Epithelial cell of prostate (primary cell): ENCODE data around the gene CSE1L.

GRCh38 chr20:47452870-47453845, 48.5 kb upstream of the NCOA3 start:
- RRBS = no CpG with 5 or more reads among the region's 6 CpGs

GRCh38 chr20:47713754-47714442, 71.4 kb downstream of the SULF2 start:
- RRBS = no CpG with 5 or more reads among the region's 27 CpGs

GRCh38 chr20:47727230-47728704, 57.5 kb downstream of the SULF2 start:
- RRBS = no CpG with 5 or more reads among the region's 40 CpGs

- RRBS = no CpG with 5 or more reads among the region's 6 CpGs
These were observed 41.6 kb downstream of the SULF2 start for GRCh38 chr20:47743710-47744107.

- RRBS = no CpG with 5 or more reads among the region's 18 CpGs
These were observed 11.1 kb downstream of the SULF2 start for GRCh38 chr20:47773943-47774842.

DNA sequence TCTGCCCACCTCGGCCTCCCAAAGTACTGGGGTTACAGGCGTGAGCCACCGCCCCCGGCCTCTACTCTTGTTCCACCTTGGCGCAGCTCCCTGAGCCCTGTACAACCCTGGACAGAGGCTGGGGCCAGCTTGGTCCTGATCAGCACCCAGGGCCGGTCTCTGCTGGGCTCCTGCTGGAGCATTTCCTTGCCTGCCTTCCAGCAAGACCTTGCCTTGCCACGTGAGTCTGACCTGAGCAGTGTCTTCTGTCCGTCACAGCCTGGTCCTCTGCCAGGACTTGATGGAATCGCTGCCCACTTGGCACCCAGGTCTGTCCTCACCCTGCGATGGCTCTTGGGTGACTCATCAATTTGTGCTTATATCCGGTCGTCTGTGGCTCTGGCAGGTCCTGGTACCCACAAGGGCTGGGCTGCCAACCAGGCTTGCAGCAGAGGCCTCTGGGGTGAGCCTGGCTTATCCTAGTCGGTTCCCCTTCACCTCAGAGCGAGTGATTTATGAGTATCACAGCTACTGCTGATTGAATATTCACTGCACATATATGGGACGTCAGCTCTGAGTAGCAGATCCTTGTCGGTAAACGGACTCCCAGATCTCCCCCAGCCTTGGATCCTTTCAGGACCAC, 10.0 kb upstream of the SULF2 start:
- RRBS = 57% methylated on average over 2 of the region's 17 CpGs

DNA sequence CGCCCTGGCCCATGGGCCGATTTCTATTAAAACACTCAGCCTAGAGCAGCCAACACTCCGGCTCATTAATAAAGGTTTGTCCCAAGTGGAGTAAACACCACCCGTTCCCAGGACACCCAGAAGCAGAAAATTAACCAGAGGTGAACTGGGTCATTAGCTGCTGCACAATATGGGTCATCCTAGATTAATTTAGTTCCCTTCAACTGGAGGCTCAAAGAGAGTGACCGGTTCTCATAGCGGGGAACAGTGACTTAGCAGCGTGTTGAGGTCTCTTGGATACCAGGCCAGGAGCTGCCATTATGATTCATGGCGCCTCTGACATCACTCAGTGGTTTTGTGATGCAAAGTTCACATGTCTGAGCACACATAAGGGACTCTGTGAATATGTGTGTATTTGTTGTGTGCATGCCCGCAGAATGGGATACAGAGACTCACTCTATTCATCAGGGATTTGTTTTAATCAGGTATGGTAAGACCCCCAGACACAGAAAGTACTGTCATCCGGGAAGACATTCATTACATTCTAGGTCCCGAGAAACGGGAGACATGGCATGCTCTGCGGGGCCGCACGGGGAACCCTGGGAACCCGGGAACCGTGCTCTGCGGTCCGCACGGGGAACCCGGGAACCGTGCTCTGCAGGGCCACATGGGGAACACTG, 165.3 kb upstream of the SULF2 start:
- RRBS = 98% methylated on average over 2 of the region's 22 CpGs

- RRBS = no CpG with 5 or more reads among the region's 31 CpGs
These were observed 187.0 kb upstream of the SULF2 start for GRCh38 chr20:47972013-47972895.

GRCh38 chr20:47989648-47990441, 204.6 kb upstream of the SULF2 start:
- RRBS = no CpG with 5 or more reads among the region's 10 CpGs

DNA sequence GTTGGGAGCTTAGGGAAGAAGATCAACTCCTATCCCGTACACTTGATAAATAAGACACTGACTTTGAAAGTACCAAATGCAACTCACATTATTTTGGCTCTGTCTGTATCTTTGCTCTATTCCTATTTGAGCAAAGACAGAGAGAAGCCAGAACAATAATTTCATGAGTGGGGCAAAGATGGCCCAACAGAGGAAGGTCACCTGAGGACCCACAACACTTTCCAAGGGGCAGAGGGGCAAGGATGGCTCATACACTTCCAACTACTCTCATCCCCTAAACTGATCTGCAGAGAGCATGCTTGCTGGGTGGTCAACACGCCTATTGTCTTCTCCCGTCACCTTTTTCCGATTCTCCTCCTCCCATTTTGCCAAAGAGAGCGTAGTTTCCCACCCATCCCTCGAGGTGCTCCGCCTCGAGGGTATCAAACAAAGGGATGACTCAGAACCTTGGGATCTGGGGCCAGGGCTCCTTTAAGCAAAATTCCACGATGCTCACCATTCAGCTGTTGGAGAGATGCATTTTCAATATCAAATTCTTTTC, 507.4 kb upstream of the SULF2 start:
- RRBS = no CpG with 5 or more reads among the region's 9 CpGs

- RRBS = no CpG with 5 or more reads among the region's 3 CpGs
These were observed 185.3 kb downstream of the PREX1 start for GRCh38 chr20:48642463-48642848.

DNA sequence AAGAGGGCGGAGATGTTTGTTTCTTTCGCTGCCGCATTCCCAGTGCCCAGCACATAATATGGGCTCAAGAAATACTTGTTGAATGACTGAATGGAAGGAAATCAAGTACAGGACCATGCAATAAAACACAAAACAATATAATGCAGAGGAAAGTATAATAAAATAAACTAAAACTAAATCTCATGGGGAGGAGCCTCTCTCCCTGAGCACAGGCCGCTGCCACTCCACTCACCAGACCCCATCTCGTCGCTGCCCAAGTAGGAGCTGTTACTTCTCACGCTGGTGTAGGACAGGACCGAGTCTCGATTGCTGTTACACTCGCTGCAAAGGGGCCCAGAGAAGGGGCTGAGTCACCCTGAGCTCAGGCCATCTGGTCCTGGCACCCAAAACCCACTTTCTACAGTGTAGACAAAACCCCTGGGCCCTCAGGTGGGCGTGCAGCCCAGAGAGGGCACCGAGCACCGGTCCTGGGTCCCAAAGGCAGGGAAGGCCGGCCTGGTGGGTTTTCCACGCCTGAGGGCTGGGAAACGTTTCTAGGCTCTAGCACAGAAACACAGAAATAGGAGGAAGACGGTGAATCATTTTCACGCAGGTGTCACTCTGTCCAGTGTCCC, 183.5 kb downstream of the PREX1 start:
- RRBS = no CpG with 5 or more reads among the region's 18 CpGs

DNA sequence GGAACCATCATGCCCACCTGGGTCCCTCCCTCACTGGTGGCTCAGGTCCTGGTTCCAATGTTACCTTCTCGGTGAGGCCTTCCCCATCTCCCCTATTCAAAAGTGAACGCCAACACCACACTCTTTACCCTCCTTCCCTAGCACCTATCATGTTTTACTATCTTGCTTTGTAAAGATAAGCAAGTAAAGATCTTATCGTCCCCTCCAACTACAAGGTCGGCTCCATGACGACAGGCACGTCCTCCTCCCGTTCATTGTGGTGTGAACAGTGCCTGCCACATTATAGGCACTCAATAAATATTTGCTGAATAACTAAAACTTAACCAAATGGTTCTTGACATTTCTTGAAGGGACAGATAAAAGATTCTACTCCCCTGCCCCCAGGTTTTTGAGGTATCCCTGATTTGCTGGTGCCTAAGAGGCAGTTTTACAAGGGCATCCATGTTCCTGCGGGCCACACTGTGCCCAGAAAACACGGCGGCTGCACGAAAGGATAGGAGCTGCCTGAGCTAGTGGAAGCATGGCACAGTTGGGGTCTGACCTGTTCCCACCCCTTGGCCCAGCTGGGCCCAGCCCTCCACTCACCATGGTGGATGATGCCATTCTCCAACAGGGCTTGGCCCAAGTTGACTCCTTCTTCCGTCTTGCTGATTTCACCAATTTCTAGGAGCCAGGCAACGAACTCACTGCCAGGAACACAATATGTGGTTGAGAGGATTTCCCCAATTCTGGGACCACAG, 147.0 kb downstream of the PREX1 start:
- RRBS = no CpG with 5 or more reads among the region's 13 CpGs

GRCh38 chr20:48684234-48685083, 143.3 kb downstream of the PREX1 start:
- RRBS = no CpG with 5 or more reads among the region's 21 CpGs

DNA sequence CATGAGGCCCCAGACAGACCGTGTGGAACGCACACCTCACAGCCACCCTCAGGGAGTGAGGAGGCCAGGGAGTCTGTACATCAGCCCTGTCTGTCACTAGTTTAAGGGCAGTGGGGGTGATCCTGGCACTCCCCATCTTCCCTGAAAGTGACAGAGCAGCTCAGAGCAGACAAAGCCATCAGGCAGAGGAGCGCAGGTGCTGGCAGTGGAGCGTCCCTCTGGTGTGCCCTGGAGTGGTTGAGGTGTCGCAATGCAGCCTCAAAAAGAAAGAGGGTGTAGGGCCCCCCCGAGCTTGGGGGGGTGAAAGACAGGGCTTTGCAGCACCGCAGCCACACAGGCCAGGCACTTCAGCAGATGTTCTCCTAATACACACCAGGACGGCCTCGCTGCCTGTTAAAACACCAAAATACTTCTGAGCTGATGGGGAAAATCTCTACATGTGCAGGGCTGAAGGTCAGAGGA, 69.6 kb downstream of the PREX1 start:
- RRBS = no CpG with 5 or more reads among the region's 9 CpGs

DNA sequence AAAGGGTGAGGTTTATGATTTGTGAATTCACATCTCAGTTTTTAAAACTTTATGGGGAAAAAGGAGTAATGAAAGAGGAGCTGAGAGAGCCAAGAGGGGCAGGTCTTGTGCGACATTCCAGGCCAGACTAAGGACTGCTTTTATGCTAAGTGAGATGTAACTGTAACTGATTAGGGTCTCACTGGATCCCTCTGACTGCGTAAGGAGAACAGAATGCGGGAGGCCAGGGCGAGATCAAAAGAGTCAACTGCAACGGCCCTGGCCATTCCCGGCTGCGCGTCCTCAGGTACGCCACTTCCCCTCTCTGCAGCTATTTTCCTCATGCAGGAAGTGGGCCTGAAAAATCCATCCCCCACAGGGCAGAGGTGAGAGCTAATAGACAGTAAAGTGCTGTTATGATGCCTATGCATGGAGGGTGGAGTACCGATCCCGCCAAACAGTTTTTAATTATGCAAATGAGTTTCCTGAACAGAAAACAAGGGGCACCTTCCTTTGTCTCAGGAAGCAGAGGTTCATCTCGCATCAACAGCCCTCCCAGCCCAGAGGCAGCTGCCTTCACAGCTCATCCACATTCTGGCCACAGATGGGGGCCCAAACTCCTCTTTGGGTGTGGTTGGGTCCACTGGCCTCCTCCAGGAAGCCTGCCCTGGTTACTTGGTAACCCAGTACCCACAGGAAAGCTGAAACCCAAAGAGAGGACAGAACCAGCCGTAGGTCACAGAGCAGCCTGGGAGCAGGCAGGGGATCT, 9.3 kb downstream of the PREX1 start:
- RRBS = no CpG with 5 or more reads among the region's 13 CpGs

DNA sequence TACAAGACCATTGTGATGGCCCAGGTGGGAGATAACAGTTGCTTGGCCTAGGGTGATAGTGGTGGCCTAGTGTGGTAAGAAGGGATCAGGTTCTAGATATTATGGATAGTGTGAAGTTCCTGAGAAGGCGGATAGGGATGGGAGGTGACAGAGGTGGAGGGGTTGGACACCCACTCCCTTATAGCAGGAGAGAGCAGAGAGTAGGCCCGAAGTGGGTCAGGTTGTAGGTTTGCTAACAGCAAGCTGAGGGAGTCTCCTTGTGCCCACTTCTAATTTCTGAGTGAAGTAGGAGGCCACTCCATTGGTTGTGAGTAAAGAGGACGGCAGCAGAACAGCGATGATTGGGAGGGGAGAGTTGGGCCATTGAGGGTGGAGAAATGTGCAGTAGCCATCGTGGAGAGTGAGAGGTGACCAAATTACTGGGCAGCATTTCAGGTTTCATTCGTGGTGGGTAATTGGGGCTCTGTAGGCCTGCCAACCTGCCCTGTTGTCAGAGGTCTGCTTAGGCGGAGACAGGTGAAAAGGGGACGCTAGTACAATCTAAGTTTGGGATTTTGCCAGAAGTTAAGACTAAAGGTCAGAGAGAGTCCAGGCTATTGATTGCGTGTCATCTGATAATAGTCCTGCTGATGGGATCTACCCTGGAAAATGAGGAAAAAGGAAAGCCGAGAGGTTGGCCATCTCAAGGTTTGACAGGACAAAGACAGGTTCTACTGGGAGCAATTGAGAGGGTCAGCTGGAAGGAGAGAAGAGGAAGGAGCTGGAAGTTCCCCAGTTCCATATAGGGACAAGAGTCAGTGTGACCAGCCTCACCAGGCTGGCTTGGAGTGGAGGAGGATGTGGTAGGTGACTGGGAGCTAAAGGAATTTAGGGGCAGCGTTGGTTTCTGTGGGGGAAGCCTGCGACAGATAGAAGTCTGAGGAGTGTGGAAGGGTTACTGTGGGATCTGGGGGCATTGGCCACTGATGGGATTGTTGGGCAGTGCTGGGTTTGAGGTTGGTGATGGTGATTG, 10.8 kb downstream of the ARFGEF2 start:
- RRBS = no CpG with 5 or more reads among the region's 12 CpGs

DNA sequence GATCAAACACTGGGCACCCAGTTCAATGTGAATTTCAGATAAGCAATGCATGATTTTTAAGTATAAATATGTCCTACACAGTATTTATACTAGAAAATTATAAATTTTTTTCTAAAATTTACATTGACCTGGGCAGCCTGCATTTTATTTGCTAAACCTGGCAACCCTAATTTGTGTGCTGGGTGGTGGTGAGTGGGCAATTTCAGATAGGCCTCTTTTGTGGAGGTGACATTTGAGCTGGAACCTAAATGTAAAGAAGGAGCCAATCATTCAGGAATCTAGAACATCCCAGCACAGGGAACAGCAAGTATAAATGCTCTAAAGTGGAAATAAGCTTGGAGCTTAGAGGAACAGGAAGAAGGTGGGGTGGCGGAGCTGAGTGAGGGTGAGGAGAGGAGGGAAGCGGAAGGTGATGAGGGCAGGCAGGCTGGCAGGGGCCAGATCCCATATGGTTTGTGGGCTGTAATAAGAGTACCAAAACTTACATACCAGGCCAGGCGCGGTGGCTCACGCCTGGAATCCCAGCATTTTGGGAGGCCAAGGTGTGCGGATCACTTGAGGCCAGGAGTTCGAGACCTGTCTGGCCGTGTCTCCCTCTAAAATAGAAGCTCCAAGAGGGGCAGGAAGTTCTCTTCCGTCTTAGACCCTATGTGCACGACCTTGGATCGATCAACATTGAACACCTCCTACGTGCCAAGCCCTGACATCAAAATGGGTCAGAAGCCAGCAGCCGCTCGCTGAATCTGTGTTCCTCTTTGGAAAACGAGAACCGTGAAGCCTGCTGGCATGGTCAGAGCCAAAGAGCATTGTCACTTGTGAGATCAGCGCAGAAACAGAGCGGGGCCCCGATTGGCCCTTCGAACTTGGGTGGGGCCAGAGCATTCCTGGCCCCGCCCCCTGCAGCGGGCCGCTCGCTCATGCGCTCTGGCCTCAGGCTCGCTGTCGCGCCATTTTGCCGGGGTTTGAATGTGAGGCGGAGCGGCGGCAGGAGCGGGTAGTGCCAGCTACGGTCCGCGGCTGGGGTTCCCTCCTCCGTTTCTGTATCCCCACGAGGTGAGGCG, at the start of gene CSE1L:
Gene CSE1L (plus strand): TSS at position 942 of the 1,061 bp plus-strand sequence.
- RRBS = no CpG with 5 or more reads among the region's 39 CpGs

DNA sequence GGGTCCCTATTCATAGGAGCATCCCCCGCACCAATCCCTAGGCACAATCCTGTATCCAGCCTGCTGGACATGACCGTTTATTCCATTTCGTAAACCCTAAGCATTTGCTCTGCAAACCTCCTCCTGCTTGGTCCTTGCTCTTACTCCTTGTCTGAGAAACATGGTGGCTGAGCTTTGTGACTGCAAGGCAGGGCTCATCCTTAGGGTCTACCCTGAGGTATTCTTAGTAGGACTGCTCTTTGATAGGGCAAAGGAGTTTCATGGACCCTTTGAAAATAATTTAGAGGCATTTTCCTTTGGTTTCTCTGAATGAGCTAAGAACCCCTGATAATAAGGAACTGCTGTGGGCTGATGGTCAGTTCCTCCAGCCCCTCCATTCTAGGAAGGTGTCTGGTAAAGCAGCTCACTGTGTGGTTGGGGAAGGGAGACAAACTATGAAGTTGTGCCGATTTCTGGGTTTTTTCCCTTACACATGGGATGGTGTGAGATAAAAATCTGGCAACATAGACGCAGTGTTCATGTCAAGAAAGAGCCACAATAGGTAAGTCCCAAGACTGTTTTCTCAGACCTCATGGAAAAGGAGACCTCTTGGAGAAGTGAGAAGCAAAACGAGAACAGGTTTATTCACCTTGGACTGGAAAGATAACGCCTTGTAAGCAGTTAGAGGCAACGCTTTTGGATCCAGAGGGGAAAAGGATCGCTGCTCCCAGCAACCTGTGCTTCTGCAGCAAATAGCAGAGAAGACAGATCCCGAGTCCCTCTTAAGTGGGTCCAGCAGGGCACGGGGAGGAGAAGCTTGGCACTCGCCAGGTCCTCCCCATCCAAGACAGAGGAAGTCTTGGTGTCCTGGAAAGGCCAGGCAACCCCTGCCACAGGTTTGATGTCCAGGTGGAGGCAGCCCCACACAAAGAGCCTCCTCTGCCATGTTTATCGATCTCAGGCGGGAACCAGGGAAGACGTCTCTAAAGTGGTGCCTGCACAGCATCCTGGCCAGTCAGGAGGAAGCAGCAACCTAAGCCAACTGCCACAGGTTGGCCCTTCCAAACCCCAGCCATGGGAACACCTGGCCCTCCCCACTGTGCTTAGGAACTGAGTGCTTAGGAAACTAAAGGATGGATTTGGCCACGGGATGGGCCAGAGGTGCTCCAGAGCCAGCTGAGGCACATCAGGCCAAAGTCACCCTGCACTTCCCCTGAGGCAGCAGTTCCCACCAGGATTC, 56.5 kb downstream of the CSE1L start:
- RRBS = no CpG with 5 or more reads among the region's 16 CpGs

DNA sequence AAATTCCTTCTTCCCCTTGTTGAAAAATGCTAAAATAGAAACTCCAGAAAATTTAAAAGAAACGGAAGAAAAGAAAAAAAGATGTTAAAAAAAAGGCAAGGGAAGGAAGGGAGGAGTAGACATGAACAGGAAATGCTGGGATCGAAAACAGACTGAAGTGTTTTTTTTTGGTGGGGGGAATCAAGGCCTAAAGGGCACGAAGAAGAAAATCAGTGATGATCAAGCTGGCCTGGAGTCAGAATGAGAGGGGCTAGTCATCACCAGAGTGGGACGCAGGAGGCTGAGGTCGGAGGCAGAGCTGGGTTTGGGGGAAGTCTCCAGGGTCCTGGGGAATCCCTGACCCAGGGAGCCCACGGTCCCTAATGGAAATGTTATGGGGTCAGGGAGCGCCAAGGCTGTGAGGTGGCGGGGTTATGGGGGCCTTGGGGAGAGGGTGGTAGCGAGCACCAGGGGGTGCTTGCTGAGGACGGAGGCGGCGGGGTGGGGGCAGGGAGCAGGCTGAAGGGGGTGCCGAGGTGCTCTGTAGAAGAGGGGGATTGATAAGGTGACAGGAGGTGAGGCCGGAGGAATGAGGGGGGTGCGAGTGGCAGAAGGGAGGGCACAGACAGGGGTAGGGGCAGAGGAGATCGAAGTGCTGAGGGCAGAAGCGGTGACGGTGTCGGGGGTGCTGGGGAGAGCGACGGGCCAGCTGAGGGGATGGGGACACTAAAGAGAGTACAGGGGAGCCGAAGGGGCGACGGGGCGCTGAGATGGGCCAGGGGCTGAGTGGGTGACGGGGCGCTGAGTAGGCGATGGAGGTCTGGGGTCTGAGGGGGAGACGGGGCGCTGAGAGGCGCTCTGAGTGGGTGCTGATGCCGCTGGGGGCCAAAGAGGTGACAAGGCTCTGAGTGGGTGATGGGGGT, 671 bp downstream of the ZNFX1 start:
- RRBS = no CpG with 5 or more reads among the region's 32 CpGs